Occipital lobe (tissue), 2 donors: Measurements from ENCODE around the genes PALM3, OR7A10 and ILVBL.

DNA sequence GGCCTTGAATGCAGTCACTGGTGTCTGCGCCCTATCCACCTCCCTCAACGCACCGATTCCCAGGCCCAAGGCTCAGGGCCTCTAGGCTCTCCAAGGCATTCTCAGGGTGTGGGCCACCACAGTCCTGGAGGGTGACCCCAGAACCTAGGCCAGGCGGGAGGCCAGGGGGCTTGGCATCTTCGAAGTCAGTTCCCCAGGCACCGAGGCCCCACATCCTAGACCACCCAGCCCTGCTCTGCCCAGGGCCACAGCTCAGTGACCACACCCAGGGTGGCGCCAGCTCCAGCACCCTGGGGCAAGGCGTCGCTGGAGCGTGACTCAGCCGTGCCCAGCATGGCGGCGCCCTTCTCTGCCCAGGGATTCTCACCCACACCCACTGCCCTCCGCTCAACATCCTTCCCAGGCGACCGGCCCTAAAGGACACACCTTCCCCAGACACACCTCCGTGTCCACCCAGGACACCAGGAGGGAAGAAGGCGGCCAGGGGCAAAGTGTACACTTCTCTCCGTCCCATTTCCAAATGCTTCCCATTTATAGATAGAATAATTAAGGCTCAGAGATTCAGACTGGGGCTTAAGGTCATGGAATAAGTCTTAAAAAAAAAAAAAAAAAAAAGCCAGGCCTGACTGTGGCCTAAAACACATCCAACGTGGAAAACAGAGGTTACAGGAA lies 36.5 kb upstream of the NANOS3 start:
- RAMPAGE, long total RNA = no peak

DNA sequence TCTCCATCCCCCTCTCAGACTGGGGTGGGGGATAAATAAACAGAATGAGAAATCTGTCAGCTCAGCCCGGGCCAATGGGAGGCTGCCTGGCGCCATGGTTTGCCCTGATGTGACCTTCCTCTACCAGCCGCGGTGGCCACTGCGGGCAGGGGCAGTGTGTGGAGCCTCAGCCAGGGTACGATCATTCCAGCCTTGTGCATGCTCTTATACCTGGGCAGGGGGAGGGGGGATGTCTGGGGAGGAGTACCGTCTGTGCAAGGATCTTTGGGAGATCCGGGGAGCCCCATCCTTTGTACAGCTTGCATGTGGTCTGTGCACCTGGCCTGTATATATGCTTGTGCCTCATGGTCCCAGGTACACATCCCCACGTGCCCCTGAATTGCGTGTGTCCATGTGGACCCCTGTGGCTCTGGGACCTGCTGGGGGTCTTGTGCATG lies 12.9 kb upstream of the NANOS3 start:
- RAMPAGE, long total RNA = no peak

- RAMPAGE, long total RNA = no peak
These were observed 11.0 kb upstream of the NANOS3 start for GRCh38 chr19:13865477-13866781.

GRCh38 chr19:14002386-14002818 lies 3.7 kb downstream of the RFX1 start:
- RAMPAGE, long total RNA = no peak

DNA sequence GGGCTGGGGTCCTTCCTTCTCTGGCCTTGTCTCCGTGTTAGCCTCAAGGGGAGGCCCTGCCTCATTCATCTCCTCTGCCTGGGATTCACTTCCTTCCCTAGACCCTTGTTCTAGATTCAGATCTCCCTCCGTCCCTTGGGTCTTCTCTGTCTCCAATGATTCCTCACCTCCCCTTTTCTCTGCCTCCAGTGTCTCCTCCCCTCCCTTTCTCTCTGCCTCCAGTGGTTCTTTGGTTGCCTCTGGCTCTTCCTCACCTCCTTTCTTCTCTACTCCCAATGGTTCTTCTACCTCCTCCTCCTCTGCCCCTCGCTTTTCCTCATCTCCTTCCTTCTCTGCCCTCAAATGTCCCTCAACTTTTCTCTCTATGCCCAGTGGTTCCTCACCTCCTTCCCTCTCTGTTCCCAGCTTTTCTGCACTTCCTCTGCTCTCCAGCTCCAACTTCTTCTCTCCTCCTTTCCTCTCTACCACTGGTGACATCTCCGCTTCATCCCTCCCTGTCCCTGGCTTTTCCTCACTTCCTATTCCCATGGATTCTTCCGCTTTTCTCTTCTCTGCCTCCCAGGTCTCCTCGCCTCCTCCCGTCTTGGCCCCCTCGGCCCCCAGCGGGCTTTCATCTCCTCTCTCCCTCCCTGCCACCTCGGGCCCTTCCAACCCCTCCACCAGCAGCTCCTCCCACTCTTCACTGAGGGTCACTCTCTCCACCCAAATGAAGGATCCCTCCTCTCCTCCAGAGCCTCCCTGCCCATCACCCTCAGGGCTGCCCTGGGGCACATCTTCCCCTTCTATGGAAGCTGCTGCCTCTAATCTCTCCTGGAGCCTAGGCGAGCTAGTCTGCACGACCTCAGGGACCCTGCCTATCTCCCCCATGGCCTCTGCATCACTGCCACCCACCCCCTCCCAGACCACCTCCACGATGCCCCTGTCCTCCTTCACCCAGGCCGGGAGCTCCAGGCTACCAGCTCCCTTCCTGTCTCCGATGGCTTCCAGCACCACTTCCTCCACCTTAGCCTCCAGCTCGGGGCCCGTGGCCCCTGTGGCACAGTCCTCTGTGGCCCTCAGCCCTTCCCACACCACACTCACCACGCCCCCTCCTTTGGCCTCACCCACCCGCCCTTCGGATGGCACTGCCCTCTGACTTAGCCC lies 7.6 kb downstream of the PALM3 start:
- RAMPAGE, long total RNA = start-site peak on the minus strand centred at position 376 of the sequence, 276 bp wide, 13 and 9 reads in 2 replicates

GRCh38 chr19:14061324-14062534 lies at the start of gene PALM3:
Gene PALM3, minus strand, starts transcription at chr19:14062076.
- RAMPAGE, long total RNA = no peak

- RAMPAGE, long total RNA = no peak
These were observed 1.9 kb upstream of the MISP3 start for GRCh38 chr19:14070660-14071087.

- RAMPAGE, long total RNA = no peak
These were observed 30.1 kb upstream of the ASF1B start for GRCh38 chr19:14166180-14167109.

- RAMPAGE, long total RNA = no peak
These were observed 11.7 kb upstream of the ADGRE5 start for GRCh38 chr19:14369442-14370142.

GRCh38 chr19:14375134-14376274 lies 5.7 kb upstream of the ADGRE5 start:
- RAMPAGE, long total RNA = no peak

- RAMPAGE, long total RNA = no peak
These were observed 9.4 kb downstream of the ADGRE5 start for GRCh38 chr19:14390446-14391220.

DNA sequence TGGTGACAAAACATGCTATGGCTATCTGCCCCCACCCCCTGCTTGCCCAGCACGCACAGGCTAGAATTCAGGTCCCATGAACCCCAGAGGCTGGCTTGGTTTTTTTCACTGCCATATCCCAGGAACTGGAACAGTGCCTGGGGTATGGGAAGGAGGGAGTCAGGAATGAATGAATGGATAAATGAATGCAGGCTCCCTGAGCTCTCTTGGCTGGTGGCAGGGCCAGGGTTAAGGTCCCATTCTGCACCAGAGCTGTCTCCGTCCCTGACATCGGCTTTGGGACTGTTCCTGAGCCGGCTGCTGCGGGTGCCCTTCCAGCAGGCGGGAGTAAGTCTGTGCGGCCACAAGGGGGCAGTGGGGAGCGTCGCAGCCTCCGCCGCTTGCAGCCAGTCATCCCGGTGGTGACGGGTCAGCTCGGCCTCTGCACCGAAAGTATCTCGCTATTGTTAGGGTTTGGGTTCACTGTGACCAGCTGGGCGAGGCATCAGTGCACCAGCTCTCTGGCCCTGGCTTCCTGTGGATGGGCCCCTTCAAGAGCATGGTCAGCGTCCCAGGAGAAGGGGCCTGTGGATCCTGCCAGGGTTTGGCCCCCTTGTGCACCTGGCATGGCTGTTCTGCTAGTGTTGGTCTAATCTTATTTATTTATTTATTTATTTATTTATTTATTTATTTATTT lies 15.2 kb downstream of the NDUFB7 start:
- RAMPAGE, long total RNA = no peak

DNA sequence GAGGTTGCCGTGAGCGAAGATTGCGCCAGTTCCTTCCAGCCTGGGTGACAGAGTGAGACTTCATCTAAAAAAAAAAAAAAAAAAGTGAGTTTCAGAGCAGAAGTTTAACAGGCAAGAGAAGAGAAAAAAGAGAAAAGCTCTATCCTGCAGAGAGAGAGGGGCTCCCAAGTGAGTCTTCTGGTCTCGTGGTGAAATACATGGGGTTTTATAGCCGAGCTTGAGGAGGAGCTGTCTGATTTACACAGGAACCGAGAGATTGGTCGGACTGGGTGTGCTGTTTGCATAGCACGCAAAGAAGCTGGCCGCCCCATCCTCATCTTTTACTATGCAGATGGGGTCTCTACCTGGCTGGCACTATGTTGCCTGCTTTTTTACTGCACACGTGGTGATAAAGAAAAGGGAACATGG lies 1.4 kb upstream of the ADGRE3 start:
- RAMPAGE, long total RNA = no peak

GRCh38 chr19:14848780-14849343 lies at the start of gene OR7A10:
Gene OR7A10, minus strand, starts transcription at chr19:14848922.
- RAMPAGE, long total RNA = no peak

- RAMPAGE, long total RNA = no peak
These were observed at the start of gene ILVBL for GRCh38 chr19:15124908-15125848. Gene ILVBL, minus strand, starts transcription at chr19:15125786.

DNA sequence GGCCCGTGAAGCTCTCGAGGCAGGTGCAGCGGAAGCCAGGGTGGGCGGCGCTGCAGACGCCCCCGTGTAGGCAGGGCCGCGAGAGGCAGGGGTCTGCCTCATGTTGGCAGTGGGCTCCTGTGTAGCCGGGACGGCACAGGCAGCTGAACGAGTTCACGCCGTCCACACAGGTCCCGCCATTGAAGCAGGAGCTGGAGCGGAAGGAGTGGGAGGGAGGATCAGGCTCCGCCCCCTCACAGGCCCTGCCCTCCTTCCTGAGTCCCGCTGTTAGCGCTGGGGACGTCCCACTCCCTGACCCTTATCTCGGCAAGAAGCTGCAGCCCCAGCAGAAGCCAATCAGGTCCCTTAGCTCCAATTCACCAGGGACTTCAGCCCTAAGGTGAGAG lies 19.8 kb downstream of the NOTCH3 start:
- RAMPAGE, long total RNA = no peak

- RAMPAGE, long total RNA = no peak
These were observed 12.3 kb downstream of the EPHX3 start for GRCh38 chr19:15219965-15220249.

- RAMPAGE, long total RNA = no peak
These were observed 7.3 kb upstream of the EPHX3 start for GRCh38 chr19:15239400-15240143.

DNA sequence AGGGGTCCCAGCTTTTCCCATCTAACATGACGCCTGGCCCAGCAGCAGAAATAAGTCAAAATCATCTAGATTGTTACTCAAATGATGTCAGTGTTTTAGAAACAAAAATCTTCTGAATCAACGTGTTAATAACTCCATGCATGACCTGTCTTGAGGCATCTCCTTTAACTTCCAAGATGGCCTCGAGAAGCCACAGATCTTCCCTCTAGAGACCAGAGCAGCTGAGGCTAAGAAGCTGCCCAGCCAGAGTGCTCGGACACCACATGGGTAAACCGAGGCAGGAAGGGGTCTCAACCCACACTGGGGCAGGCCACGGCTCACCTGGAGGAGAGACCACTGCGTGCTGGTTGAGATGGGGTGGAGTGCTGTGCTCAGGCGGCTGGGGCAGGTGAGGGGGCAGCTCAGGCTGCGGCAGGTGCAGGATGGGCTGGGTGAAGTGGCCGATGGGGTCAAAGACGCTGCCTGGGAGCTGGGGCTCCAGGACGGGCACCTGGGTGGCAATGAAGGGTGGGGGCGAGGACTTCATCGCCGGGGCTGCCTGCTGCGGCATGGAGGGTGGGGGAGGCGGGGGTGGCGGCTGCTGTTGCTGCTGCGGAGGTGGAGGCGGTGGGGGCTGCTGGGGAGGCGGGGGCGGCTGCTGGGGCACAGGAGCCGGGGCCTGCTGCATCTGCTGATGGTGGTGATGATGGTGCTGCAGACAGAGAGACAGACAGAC lies 11.8 kb upstream of the EPHX3 start:
- RAMPAGE, long total RNA = no peak

- RAMPAGE, long total RNA = no peak
These were observed 19.5 kb upstream of the EPHX3 start for GRCh38 chr19:15251473-15252375.